Lower leg skin (tissue), 2 donors: ENCODE measurements around a stretch of chr14.

DNA sequence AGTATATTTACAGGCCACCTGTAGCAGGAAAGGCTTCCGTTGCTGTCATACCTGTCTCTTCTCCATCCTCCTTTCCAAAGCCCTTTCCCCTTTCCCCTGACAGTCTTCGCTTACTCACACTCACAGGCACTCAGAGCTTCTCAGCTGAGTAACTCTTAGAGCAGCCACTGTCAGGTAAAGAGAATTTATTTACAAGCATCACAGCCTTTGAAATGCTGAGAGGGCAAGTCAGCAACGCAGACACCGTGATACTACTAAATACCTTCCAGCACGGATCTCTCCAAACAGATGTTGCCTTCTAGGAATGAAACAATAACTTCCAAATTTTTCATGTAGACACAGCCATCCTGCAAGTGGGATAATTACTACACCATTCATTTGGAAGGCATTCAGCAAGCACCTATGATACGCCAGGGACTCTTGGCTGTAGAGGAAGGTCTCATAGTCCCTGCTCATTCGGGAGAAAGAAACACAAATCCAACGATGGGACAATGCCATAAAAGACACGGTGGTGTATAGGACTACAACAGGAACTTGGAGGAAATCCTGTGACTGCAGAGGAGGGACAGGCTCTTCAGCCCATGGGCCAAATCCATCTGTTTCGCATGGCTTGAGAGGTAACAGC is 167.7 kb downstream of the FOXN3 start:
- PRO-cap, result no peak
- RAMPAGE, long total RNA, 2 experiments, result no peak in any of the 2 experiments

- PRO-cap, result no peak
- RAMPAGE, long total RNA, 2 experiments, result no peak in any of the 2 experiments
Observed at GRCh38 chr14:89260221-89260808, 156.7 kb downstream of the FOXN3 start.

- PRO-cap, result no peak
- RAMPAGE, long total RNA, 2 experiments, result no peak in any of the 2 experiments
Observed at GRCh38 chr14:89270781-89271128, 146.3 kb downstream of the FOXN3 start.

- PRO-cap, result no peak
- RAMPAGE, long total RNA, 2 experiments, result no peak in any of the 2 experiments
Observed at GRCh38 chr14:89303120-89303865, 113.7 kb downstream of the FOXN3 start.

GRCh38 chr14:89314643-89316057 is 101.9 kb downstream of the FOXN3 start:
- PRO-cap, result no peak
- RAMPAGE, long total RNA, 2 experiments, result no peak in any of the 2 experiments

DNA sequence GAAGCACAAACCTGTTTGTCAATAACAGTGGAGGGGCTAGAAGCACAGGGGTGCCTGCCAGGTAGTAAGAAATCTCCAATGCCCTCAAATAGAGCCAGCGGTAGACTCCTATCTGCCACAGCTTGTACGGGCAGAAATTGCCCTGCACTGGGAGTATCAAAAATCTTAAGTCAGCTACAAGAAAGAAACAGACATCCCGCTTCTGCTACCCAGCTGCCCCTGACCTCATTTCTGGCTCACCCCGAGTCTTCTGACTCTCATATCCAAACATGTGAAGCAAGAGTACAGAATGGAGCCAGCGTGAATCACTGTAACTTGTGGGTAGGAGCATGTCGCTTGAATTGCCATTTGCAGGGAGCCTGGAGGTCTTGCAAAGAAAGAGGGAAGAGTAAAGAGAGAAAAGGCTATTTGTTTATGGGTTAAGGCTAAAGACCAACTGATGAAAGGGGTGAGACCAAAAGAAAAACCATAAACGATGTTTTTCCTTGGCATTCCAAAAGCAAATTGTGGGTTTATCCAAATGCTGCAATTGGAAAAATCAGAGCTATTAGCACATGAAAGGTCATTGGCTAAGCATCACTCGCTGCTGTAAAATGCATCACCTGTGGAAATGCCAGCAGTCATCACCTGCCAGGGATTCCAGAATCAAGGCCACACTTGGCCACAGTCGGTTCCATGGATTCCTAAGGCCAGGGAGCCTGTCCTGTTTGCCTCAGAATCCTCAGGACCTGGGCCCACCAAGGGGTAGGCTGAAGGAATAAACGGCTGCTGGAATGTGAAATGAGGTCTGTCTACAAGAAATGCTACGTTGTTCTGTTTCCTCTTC is 86.6 kb downstream of the FOXN3 start:
- PRO-cap, result no peak
- RAMPAGE, long total RNA, 2 experiments, result no peak in any of the 2 experiments

DNA sequence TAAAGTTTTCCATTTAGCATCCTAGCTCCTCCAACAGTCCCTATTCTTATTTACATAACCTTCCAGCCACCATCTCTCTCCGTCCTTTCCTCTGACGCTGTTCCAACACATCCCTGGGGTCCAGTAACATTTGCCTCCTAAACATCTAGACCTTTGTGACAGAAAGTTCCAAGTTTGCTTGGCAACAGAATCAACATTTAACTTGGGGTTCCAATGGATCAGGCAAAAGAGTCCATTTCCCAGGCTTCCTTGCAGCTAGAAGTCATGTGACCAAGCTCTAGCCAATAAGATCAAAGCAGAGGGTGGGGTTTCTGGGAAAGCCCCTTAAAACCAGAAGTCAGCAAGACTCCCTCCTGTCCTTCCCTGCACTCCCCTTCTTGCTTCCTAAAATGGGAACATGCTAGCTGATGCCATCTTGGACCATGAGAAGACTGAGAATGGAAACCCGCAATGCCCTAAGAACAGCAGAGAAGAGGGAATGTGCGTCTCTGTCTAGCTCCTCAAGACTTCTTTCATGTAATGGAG is 14.7 kb downstream of the FOXN3 start:
- PRO-cap, result no peak
- RAMPAGE, long total RNA, 2 experiments, result no peak in any of the 2 experiments

- PRO-cap, result no peak
- RAMPAGE, long total RNA, 2 experiments, result no peak in any of the 2 experiments
Observed at GRCh38 chr14:89493161-89493463, 76.1 kb upstream of the FOXN3 start.

DNA sequence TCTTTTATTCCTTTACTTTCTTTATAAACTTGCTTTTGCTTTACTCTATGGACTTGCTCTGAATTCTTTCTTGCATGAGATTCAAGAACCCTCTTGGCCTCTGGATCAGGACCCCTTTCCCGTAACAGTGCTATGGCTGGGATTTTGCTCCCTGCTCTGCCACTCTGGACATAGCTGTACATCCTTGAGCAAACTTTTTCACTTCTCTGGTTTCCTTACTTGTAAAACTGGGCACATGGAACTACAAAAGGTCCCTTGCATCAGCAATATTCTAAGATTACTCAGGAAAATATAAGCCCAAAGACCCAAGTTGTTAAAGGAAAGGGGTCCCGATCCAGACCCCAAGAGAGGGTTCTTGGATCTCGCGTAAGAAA is 124.6 kb upstream of the FOXN3 start:
- PRO-cap, result no peak
- RAMPAGE, long total RNA, 2 experiments, result start-site peak on the minus strand in 2 of 2 experiments, centred at positions 239 to 267 of the sequence, 5 reads per replicate

- PRO-cap, result no peak
- RAMPAGE, long total RNA, 2 experiments, result no peak in any of the 2 experiments
Observed at GRCh38 chr14:89565458-89565742, 148.4 kb upstream of the FOXN3 start.

- PRO-cap, result no peak
- RAMPAGE, long total RNA, 2 experiments, result no peak in any of the 2 experiments
Observed at GRCh38 chr14:89578205-89579148, 161.4 kb upstream of the FOXN3 start.

DNA sequence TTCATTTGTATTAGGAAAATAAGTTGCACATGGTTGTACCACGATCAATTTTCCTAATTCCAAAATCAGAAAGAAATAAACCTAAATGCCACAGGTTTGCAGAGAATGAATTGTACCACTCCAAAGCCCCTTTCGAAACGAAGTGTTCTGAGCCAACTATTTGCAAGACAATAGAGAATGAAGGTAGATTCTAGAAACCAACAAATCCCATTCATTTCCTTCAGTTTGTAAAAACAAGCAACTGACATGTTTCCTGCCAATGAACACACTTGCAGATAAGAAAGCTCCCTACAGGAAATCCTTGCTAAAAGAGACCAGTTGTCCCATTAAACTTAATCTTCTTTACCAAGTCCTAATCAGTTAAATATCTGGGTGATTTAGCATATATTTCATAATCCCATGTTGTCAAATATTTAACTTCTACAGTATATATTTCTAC is 198.4 kb upstream of the FOXN3 start:
- PRO-cap, result no peak
- RAMPAGE, long total RNA, 2 experiments, result no peak in any of the 2 experiments

- PRO-cap, result no peak
- RAMPAGE, long total RNA, 2 experiments, result no peak in any of the 2 experiments
Observed at GRCh38 chr14:89719934-89720368, 234.6 kb downstream of the EFCAB11 start.

- PRO-cap, result no peak
- RAMPAGE, long total RNA, 2 experiments, result no peak in any of the 2 experiments
Observed at GRCh38 chr14:89773850-89774345, 180.6 kb downstream of the EFCAB11 start.

DNA sequence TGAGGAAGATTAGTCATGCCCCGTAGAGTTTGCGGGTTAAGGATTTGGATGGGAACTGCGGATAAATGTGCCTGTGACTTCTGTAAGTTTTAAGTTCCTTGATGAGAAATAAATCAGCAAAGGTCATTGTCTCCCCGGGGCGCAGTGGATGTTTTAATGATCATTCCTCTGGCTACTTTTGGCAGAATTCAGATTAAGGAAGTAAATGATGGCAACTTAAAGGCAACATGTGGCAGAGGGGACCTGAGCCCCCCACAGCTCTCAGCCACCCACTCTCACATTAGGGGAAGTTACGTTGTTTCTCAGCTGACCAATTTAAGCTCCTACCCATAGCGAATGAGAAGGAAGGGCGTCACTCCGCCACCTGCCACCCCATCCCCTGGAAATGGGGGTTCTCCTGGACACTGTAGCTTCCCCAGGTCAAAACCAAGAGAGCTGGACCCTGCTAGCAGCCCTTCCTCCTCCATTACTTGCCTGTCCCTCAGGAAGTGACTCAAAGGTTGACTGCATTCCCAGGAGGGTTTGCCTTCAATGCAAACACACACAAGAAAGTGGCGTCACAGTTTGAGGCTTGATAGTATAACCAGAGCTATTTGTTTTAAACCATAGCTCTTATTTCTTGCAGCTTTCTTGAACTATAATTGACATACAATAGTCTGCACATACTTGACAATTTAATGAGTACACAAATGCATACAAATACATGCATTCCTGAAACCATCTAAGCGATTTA is 79.0 kb downstream of the KCNK13 start:
- PRO-cap, result no peak
- RAMPAGE, long total RNA, 2 experiments, result no peak in any of the 2 experiments

DNA sequence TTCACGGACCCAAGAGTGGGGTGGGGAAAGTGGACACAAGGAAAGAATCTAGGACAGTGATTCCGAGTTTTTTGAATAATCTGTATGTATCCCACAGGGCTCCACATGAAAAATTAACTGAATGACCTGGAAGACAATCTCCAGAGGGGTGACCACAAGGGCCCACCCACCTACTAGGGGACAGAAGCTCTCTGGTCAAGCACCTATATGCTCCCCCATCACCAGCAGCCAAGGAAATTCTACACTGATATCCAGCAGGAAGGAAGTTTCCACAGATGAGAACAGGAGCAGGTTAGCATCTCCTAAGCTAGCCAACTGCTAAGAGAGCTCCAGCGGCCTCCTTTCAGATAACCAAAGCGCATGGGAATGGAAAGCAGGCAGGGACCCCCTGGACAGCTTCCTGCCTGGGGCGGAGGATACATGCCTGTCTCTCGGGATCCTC is 35.9 kb downstream of the PSMC1 start:
- PRO-cap, result unidirectional peak, plus-strand start at position 322 of the sequence
- RAMPAGE, long total RNA, 2 experiments, result no peak in any of the 2 experiments

DNA sequence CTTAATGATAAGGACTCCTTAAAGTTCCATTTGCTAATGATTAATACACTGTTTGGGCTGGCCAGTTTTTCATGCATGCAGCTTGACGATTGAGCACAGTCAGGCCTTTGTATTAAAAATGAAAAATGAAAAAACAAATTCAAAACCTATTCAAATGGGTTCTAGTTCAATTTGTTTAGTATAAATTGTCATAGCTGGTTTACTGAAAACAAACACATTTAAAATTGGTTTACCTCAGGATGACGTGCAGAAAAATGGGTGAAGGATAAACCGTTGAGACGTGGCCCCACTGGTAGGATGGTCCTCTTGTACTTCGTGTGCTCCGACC is 8.1 kb downstream of the CALM1 start:
- PRO-cap, result no peak
- RAMPAGE, long total RNA, 2 experiments, result no peak in any of the 2 experiments

DNA sequence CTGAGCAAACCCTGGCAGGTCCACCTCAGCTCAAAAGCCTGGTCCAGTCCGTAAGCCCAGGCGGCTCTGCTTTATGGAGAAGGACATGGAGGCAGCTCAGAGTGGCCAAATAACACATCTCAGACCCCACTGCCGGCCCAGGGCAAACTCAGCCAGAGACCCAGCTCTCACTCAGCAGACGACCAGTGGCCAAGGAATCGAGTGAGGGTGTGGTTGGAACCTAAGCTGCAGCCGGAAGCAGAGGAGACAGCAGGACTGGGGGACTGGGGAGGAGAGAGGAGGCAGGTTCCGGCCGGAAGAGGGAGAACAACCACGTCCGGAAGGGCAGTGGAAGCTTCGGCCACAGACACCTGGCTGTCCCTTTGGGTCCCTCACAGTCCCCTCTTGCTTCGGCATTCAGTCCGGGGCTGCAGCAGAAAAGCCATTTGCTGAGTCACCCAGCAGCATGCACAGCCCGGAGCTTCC is 103.9 kb downstream of the CALM1 start:
- PRO-cap, result no peak
- RAMPAGE, long total RNA, 2 experiments, result no peak in any of the 2 experiments

- PRO-cap, result no peak
- RAMPAGE, long total RNA, 2 experiments, result no peak in any of the 2 experiments
Observed at GRCh38 chr14:90522091-90523189, 125.6 kb downstream of the CALM1 start.

DNA sequence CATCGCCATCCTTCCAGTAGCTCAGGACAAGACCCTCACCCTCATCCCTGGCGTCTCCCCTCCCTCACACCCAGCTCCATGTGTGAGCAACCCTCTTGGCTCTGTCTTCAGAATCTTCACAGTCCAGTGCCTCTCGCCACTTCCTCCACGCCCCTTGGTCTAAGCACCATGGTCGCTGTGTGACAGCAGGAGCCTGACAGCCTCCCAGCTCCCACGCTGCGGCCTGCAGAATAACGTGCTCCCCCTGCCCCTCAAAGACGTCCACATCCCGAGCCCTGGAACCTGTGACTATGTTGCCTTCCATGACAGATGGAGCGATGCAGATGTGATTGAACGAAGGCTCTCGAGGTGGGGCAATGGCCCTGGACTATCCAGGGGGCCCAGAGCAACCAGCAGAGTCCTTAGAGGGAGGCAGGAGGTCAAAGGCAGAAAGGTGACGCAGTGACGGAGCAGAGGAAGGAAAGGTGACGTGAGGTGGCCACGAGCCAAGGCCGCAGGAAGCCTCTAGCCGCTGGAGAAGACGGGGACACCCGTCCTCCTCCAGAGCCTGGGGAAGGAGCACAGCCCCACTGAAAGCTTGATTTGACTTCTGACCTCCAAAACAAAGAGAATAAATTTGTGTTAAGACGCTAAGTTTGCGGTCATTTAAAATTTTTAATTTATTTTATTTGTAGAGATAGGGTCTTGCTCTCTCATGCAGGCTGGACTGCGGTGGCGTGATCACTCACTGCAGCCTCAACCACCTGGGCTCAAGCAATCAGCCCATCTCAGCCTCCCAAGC is 139.9 kb downstream of the CALM1 start:
- PRO-cap, result no peak
- RAMPAGE, long total RNA, 2 experiments, result no peak in any of the 2 experiments